ENCODE results near the genes ZKSCAN7, KIF15 and CDCP1.

DNA sequence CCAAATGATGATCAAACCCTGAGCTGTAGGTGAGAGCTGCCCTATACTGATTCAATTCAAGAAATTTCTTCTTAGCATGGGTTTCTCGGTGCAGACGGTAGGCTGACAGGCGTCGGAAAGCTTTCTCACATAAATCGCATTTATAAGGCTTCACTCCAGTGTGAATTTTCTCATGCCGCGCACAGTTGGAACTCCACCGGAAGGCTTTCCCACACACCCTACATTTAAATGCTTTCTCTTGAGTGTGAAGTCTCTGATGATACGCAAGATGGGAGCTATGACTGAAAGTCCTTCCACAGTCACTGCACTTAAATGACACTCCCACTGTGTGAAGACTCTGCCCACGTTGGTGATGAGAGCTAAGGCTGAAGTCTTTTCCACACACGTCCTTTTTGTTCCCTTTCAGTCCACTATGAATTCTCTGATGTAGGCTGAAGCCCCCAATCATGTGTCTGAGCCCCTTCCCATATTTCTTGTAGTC, 29.5 kb downstream of the ZNF445 start:
- PRO-cap = no peak
- RAMPAGE, long total RNA, 3 experiments = no peak in any of the 3 experiments

GRCh38 chr3:44554724-44555692, at the start of gene ZKSCAN7:
ZKSCAN7 (plus strand) TSS chr3:44555193.
- PRO-cap = bidirectional peak, plus-strand start at chr3:44555208, minus-strand start at chr3:44555119
- RAMPAGE, long total RNA, 3 experiments = start-site peak on the plus strand in 2 of 3 experiments, at chr3:44555171-44555263 at its widest, 36 to 38 reads per replicate

GRCh38 chr3:44761503-44762640, at the start of gene KIF15:
KIF15 (plus strand) TSS chr3:44761794.
- PRO-cap = unidirectional peak, minus-strand start at chr3:44761592
- RAMPAGE, long total RNA, 3 experiments = start-site peak on the plus strand in 1 of 3 experiments, at chr3:44761770-44761804 at its widest, 7 reads per replicate; start-site peak on the minus strand in 3 of 3 experiments, at chr3:44761600-44761628 at its widest, 45 to 172 reads per replicate

DNA sequence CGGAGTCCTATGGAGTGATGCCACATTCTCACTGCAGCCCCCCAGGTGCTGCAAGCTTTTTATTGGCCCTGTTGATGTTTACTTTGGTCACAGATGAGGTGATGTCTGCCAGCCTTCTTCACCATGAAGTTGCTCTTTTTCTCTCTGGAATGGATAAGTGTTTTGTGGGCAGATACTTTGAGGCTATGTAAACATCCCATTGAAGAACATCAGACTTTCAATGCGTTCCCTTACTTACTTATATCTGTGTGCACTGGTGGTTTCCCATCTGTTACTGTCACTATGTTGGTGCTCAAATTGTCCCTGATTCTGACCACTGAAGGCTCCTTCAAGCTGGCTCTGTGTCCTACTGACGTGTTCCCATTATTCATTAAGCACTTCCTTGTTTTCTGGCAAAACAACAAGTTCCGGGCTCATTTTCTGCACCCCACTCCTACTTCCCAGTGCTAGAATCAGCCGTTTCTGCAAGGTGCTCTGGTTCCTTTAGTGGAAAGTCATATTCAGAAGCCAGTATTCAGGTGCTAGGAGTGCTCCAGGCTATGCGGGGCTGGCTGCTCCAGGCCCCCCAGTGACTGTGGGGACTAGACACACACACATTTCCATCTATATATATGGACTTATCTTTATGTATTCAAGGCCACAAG, 1.3 kb upstream of the CLEC3B start:
- PRO-cap = unidirectional peak, plus-strand start at position 443 of the sequence
- RAMPAGE, long total RNA, 3 experiments = no peak in any of the 3 experiments

DNA sequence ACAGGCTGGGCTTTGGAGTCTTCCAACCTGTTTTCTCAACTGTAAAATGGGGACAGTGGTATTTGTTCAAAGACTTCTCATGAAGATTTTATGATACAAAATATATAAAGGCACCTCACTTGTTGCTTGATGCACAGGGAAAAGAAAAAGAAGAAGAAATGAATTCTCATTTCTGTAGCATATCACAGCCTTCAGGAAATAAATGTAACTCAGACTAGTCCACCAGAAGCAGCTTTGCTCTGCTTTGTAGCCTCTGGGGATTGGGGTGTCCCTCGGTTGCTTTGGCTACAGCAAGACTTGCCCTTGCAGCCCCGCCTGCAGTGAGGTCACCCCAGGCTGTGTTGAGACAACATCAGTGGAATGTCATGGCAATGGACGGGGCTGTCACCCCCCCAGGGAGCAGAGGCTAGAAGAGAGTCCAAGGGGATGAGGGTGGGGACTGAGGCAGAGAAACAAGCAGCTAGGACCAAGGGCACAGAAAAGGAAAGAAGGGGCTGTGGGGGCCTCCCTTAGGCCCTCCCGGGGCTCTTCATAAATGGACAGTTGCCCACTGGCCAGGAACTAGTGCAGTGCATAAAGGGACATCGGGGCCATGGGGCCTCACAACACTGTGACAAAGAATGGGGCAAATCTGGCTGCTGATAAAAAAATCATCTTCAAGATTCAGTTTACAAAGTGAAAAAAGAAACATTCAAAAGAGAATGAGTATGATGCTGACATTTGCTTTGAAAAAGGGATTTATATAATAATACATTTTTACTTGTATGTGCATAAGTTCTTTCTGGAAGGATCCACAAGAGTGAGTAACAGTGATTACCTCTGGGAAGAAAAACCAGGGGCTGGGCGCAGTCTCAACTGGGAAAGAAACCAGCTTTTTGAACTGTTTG, 943 bp downstream of the CLEC3B start:
- PRO-cap = no peak
- RAMPAGE, long total RNA, 3 experiments = no peak in any of the 3 experiments

DNA sequence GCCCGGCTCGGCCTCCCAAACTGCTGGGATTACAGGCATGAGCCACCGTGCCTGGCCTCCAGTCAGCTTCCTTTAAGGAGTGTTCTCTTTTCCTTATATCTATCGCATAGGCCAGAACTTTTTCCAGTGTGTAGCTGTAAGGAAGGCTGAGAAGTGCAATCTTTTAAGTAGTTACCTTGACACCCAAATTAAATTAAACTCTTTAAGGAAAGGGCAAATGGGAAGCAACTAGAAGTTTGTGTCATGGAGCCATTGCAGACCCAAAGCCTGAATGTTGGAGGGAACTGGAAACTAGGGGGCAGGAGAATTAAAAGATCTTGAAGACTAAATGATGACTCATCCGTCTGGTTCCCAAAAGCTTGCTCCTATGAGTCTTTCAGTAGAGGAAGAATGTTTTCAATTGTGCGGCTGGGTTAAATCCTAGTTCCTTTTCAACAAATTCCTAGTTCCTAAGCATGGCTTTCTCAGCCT, 17.5 kb downstream of the CLEC3B start:
- PRO-cap = no peak
- RAMPAGE, long total RNA, 3 experiments = no peak in any of the 3 experiments

DNA sequence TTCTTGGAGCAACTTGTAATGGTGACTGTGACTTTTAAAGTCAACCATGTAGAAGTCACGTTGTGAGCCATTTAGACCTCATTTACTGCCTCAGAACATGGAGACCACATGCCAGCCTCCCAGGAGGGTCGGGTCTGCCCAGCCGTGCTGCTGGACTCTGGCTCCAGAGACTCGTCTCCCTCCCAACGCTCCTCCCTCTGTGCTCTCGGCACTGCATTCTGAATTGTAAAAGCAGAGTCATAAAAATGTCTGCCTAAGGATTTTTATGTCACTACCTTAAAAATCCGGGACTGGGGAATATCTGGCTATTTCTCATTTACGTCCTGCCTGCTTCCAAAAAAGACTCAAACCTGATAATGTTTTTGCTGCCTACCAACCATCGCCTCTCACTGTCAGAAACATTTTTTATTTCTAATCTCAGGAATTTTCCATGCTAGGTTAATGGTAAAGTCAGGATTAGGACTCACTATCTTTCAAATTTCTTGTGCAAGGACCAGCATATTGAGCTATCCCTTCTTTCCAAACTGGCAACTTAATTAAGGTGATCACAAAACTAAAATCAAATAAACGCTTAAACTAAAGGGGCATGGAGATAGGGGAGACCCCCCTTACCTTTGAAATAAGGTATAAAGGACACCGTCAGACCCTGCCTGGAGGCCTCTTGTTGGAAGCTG, 53.4 kb downstream of the CDCP1 start:
- PRO-cap = no peak
- RAMPAGE, long total RNA, 3 experiments = no peak in any of the 3 experiments

DNA sequence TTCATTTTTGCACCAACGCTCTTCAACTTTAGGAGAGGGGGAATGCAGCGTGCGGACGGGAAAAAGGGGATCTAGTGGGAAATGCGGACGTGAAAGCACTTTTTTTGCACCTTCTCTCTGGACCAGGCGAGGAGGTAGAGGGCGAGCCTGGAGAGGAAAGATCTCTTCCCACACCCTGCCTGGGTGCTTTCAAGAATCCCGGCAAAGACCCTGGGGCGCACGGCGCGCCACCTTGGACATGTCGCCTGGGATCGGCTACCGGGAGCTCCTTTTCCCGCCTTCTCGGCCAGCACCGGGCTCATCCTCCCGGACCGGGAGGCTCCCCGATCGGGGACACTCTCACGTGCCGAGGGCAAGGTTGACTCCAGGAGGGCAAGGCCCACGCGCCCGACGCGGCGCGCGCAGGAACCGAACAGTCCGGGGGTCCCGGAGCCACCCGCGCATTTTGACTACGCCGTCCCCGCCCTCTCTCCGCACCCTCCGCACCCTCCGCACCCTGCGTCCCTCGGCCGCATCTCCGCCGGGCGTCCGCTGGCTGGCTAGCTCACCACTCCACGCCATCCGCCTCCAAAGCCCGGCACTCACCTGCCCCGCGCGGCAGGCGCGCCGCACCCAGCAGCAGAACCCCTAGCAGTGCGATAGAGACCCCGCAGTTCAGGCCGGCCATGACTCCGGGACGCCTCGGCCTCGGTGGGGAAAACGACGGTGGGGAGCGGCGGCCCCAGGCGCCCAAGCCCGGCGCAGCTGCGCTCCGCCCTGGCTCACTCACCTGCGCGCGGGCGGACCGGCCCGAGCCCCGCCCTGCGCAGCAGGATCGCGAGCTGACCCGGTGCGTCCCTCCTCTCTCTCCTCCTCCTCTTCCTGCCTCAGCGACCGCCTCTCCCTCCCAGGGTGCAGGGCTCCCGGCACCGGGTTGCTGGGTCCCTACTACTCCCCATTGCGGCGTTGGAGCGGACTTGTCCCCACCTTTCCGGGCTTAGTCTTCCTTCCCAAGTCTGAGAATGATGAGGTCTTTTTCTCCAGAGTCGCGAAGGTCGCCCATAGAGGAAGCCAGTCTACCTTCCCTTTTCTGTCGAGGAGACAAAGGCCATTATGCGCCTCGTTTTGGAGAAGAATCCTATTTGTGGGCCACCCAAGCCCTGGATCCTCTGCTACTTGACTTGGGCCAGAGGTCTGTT, at the start of gene CDCP1:
CDCP1 (minus strand) TSS at position 758 of the 1,178 bp plus-strand sequence.
- PRO-cap = unidirectional peak, minus-strand start at position 758 of the sequence
- RAMPAGE, long total RNA, 3 experiments = start-site peak on the minus strand in 1 of 3 experiments, centred at position 775 of the sequence, 6 reads per replicate

DNA sequence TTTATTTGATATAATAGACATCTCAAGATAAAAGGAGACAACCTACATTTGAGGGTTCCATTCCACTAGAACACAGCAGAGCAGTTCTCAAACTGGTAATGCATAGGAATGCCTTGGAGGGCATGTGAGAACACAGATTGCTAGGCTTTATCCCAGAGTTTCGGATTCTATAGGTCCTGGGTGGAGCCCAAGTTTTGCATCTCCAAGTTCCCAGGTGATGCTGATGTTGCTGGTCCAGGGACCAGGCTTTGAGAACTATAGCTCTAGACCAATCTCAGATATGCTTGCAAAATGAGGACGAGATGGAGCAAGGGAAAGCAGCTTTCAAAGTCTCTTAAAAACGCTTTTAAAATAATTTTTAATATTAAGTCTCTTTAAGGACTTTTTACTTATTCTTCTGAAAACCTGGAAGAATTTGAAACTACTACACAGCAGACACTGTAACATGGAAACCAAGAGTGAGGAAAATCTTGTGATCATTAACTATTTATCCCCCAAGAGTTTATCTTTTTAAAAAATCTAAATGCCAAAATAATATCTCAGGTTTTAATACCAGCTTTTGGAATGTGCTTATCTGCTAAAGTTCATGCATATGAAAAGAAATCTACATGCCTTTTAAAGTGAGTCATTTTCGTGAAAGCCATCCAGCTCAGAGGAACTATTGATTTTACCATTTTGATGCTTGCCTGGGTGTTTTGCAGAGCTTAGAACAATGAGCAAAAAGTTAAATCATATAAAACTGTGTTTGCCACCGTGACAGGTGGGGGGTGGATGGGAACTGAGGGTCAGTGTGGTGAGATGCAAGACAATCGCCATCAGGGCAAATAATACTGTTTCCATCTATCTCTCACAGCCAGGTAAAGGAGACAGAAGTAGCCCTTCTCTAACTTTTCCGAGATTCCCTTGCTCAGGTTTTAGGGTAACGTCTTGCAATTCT, 2.3 kb downstream of the TMEM158 start:
- PRO-cap = no peak
- RAMPAGE, long total RNA, 3 experiments = no peak in any of the 3 experiments

GRCh38 chr3:45635691-45636625, 41.4 kb downstream of the LIMD1 start:
- PRO-cap = no peak
- RAMPAGE, long total RNA, 3 experiments = no peak in any of the 3 experiments

DNA sequence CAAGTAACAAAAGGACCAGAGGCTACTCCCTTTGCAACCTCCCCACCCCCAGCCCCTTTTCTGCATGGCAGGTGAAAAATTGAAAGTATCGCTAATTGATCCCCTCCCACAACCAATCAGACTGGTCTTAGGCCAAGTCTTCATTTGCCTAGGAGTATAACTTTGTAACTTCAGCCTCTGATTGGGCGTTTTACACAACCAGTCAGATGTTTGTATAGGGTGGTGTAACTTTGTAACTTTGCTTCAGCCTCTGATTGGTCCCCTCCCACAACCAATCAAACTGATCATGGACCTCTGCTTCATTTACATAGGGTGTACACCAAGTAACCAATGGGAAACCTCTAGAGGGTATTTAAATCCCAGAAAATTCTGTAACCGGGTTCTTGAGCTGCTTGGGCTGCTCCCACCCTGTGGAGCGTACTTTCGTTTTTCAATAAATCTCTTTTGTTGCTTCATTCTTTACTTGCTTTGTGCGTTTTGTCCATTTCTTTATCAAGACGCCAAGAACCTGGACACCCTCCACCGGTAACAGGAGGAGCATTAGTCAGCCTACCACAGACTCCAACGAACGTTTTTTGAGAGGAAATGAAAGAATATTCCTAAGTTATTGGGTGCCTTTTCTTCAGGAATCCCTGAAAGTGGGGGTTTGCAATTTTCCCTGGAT, 5.7 kb upstream of the SACM1L start:
- PRO-cap = no peak
- RAMPAGE, long total RNA, 3 experiments = no peak in any of the 3 experiments

DNA sequence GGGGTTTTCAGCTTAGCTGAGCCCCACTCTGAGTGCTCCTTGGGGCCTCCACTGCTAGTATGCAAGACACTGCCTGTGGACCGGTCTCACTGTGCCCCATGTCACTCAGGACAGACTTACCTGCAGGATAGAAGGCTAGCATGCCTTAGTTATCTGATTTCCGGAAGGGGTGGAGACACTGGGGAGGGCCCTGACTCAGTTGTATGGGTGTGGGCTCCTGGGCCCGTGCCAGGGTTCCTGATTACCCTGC, 4.3 kb upstream of the SLC6A20 start:
- PRO-cap = no peak
- RAMPAGE, long total RNA, 3 experiments = no peak in any of the 3 experiments

- PRO-cap = no peak
- RAMPAGE, long total RNA, 3 experiments = no peak in any of the 3 experiments
These were observed 9.3 kb downstream of the FYCO1 start for GRCh38 chr3:45986256-45986817.

- PRO-cap = no peak
- RAMPAGE, long total RNA, 3 experiments = no peak in any of the 3 experiments
These were observed 7.3 kb downstream of the FYCO1 start for GRCh38 chr3:45988365-45988763.

- PRO-cap = no peak
- RAMPAGE, long total RNA, 3 experiments = no peak in any of the 3 experiments
These were observed 65.4 kb upstream of the XCR1 start for GRCh38 chr3:46092734-46093121.

DNA sequence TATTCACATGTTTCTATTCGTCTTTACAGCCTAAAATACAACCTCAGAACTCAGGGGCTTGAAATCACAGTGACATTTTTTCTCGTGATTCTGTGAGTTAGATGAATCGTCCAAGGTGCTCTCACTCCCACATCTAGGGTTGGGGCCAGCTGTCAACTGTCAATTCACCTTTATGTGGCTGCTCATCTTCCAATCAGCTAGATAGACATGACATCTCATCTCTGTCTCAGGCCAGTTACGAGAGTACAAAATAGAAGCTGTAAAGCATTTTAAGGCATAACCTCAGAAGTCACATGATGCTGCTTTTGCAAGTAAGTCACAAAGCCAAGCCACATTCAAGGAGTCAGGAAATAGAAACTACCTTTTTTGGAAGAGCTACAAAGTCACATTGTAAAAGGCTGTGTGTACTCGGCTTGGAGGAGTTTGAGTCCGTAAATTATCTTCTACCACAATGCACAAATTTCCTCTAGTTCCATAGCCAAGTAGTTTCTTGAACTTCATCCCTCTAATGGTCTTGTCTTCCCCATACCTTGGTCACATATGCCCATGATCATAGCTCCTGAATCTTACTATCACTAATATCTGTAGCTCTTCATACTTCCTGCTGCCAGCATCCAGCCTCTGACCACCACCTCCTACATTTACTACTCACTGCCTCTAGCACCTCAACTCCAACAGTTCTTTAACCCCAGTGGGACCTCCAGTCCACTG, 5.2 kb upstream of the CCR1 start:
- PRO-cap = no peak
- RAMPAGE, long total RNA, 3 experiments = no peak in any of the 3 experiments

DNA sequence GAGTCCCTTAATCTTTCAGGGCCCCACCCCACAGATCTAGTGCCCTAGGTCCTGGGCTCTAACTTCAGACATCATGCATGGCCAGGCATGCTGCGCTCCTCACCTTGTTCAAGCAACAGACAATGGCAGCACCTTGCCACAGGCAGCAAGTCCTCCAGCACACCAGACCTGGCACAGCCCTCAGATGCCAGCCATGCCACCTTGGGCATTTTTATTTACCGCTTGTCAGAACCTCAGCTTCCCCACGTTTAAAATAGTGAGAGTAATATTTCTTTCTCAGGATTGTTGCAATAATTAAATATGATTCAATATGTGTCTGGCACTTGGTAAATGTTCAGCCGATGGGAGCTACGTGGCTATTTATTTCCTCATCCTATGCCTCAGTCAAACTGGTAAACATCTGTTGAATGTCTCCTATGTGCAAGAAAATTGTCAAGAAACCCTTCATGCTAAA, 14.4 kb upstream of the CCR1 start:
- PRO-cap = no peak
- RAMPAGE, long total RNA, 3 experiments = no peak in any of the 3 experiments

DNA sequence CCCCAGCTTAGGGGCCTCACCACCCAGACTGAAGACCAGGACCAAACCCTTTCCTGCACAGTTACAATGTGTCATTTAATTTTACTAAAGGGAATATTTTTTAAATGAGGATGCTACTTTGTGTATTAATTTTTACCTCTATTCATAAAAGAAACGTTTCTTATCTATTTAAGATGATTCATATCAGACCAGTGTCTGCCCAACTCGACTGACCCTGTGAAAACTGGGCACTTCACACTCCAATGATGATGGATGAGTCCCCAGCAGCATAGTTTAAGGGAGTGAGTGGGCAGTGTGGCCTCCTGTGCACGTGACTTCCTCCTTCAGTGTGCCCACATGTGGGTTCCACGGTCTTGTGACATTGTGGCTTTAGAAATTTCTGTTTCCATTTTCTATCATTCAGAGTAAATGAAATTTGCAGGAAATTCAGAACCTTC, 11.0 kb upstream of the CCRL2 start:
- PRO-cap = no peak
- RAMPAGE, long total RNA, 3 experiments = no peak in any of the 3 experiments

- PRO-cap = no peak
- RAMPAGE, long total RNA, 3 experiments = no peak in any of the 3 experiments
These were observed 2.2 kb downstream of the LTF start for GRCh38 chr3:46462526-46462880.

DNA sequence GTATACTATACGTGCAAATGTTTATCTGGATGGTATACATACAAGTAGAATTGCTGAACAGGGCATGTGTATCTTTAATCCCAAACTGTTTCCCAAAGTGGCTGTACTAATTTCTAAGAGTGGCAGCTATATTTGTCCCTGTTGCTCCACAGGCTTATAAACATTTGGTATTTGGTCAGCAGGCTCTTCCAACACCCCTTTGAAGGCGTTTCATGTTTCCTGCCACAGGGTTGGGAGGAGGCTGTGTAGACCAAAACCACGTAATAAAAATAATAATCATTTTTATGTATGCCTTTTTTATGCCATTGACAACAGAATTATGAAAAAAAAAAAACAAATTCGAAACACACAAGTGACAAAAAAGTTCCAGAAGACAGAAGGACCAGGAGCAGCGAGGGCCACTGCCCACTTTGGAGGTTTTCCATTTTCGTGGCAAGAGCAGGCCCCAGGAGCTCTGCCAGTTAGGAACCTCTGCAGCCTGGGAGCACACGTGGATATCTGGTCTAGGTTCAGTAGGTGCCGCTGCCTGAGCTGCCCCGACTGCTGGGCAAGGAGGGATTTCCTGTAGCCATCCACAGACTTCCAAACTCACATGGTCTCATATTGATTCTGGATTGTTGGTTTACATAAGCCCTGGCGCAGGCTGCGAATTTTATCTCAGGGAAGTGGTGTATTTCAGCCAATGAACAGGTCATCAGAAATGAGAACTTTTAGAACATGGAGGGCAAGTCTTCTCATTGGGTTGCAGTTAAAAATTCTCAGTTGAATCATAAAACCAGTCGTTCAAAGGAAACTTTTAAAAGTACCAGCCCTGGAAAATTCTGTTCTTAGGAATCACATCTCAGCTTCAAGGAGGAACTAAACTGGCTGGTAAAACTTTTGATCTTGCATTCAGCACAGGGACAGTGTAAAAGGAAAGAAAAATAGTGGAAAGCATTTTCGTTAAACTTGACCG, 6.8 kb upstream of the RTP3 start:
- PRO-cap = no peak
- RAMPAGE, long total RNA, 3 experiments = no peak in any of the 3 experiments

Measured in tibial nerve (tissue), 3 donors.